LHCN-M2 (cell line): ENCODE measurements around the gene CD2.

DNA sequence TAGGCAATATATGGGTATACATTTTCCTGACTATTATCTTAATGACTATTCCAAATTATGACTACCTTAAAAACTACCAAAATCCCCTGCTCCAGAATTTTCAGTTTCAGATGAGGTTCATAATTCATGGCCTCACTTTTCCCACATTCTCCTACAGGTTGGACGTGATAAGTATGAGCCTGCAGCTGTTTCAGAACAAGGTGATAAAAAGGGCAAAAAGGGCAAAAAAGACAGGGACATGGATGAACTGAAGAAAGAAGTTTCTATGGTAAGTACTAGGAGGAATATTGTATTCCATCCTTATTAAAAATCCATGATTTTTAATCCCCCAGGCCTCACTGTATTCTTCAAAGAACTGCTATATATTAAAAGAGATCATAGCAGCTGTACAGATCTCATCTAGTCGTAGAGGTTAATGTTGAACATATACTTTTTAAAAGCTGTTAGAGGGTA lies 10.8 kb downstream of the ATP1A1 start:
- RAMPAGE, long total RNA, result no peak

GRCh38 chr1:116390495-116391051 lies 17.5 kb downstream of the ATP1A1 start:
- RAMPAGE, long total RNA, result no peak

DNA sequence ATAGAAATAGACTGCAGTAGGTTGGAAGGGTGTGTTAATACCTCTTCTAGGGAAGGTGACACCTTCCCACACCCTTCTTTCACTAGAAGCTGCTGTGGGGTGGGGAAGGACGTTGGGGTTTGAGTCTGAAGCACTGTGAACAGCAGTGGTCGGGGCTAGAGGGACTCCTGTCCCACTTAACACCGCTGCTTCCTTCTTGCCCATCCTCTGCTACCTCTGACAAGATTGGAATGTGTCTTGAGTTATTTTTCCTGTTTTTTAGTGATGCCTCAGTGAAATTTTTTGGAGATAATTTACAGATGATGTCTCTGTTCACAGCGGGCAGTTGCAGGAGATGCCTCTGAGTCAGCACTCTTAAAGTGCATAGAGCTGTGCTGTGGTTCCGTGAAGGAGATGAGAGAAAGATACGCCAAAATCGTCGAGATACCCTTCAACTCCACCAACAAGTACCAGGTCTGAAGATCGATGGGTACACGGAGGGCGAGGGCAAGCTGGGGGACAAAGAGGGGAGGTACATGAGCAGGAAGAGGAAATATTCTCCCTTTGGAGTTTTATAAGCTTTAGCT lies 19.6 kb downstream of the ATP1A1 start:
- RAMPAGE, long total RNA, result no peak

DNA sequence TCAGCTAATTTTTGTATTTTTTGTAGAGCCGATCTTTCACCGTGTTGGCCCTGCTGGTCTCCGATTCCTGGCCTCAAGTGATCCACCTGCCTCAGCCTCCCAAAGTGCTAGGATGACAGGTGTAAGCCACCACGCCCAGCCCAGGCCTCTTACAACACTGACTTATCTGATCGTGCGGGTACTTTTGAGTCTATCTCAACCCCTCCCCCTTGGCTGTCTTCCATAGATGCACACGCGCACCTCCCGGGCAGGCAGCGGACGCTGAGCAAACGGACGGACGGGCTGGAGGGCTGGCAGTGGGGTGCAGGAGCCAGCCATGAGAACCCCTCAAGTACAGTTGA lies 1.1 kb downstream of the CD58 start:
- RAMPAGE, long total RNA, result no peak

- RAMPAGE, long total RNA, result no peak
Observed at GRCh38 chr1:116711431-116711655, 42.9 kb upstream of the CD2 start.

- RAMPAGE, long total RNA, result no peak
Observed at GRCh38 chr1:116754029-116754770, at the start of gene CD2. Gene CD2, plus strand, starts transcription at chr1:116754430.

DNA sequence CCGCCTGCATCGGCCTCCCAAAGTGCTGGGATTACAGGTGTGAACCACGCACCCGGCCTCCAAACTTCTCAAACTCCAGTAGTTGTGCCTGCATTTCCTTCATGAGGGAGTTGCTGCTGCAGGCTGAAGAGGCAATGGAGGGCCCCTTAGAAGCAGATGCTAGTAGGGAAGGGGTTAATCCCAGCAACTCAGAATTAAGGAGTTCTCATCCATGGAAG lies 2.9 kb downstream of the CD2 start:
- RAMPAGE, long total RNA, result no peak

- RAMPAGE, long total RNA, result no peak
Observed at GRCh38 chr1:116763293-116763799, 9.1 kb downstream of the CD2 start.

DNA sequence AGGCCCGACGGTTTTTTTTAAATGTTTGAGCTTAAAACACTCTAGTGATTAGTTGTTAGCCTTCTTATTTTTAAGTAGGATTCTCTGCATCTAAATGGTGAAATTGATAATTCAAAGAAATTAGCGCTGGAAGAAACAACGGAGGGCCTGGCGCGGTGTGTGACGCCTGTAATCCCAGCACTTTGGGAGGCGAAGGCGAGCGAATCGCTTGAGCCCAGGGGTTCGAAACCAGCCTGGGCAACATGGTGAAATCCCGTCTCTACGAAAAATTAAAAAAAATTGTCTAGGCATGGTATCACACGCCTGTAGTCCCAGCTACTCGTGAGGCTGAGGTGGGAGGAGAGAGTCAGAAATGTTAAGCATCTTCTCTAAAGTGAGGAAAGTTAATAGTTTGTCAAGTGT lies 839 bp downstream of the TTF2 start:
- RAMPAGE, long total RNA, result no peak

DNA sequence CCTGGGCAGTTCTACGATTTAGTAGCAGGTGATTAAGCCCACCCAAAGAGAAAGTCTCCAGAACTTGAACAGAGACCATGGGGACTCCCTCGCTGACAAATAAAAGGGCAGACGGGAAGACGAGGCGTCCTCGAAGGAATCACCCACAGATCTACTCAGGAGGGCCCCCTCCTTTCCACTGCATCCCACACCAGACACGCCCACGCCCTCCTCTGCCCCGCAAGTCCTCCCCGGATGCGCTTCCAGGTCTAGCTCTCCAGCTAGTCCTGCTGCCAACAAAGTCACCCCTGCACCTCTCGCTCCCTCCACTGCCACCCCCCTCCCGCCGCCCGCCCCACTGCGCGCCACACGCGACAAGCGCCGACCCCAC lies 328 bp downstream of the TRIM45 start:
- RAMPAGE, long total RNA, result no peak

GRCh38 chr1:117656055-117656931 lies 50.4 kb downstream of the TENT5C start:
- RAMPAGE, long total RNA, result no peak

DNA sequence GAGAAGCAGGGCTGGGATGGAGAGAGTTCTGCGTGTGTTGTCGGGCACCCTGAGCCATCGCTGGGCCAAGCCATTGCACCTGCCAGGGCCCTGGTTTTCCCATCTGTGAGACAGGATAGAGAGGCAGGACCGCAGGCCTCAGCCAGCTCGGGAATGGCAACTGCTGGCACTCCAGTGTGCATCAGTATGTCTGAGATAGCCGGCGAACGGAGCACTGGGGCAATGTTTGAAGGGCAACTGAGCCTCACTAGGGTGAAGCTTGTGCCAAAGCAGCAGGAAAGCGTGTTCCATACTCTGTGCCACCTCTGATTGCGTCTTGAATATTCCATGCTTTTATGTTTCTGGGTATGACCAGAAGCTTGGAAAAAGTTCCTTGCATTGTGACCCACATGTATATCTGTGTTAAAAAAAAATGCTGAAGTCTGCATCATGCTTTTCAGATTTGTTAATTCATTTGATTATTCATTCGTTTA lies 67.0 kb downstream of the TENT5C start:
- RAMPAGE, long total RNA, result no peak

DNA sequence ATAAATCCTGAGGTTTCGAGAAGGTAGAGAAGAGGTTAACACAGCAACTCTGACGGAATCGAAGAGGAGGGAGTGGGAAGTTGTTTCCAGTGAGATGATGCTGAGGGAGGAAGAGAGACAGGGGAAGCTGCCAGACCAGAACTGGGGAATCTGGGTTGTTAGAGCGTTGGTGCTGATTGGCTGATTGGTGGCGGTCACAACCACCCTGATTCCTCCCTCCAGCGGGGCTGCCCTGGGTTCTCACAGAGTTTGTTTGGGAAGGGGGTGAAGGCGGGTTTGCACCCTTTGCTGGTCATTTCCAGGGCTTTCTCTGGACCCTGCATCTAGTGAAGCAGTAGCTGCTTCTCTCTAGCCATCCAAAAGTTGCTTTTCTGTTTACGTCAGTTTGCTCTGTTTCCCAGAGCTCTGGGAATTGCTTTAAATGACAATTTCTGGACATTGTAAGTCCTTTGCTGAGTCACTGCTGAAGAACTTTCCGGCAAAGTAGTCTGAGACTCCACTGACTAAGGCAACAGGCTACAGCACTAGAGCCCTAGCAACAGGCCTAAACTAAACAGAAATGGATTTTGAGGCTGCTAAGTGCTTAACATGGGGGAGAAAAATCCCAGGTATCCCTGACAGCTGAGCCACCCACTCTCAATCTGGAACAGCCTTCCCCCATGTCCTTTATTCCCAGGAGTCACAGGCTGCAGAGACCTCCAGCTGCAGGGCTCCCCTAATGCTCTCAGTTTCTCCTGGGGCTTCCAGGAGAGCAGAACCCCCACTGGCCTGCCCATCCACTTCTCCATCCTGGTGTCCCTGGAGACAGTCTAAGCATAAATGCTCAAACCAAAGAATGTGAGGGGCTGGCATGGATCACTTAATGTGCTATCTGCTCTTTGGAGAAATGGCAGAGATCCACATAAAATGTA lies 90.2 kb downstream of the TENT5C start:
- RAMPAGE, long total RNA, result no peak

GRCh38 chr1:117758786-117759579 lies 153.1 kb downstream of the TENT5C start:
- RAMPAGE, long total RNA, result no peak

DNA sequence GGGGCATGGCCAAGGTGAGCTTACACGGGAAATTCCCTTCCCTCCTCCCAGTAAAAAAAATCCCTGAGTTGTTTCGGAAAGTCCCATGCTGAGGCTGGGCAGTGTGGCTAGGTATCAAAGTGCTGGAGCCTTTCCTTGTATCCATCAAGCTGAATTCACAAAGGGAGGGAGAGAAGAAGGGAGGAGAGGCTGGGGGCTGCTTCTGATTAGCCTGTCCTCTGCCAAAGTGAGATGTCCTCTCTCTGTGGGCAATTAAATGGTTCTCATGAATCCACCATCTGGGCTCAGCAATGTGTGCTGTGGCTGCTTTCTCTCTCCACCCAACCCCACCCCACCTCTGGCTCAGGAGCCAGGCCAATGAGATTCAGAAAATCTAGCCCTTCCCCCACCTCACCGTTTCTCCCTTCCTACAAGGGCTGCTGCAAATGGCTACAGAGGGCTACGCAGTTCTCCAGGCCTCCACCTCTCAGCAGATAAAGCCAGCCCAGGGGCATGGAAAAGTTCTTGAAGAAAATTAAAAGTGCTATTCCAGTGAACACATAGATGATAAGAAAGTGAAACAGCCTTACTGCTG lies 154.6 kb downstream of the TENT5C start:
- RAMPAGE, long total RNA, result no peak

- RAMPAGE, long total RNA, result no peak
Observed at GRCh38 chr1:117821526-117822073, 107.8 kb downstream of the GDAP2 start.

GRCh38 chr1:117828030-117828727 lies 101.2 kb downstream of the GDAP2 start:
- RAMPAGE, long total RNA, result no peak

DNA sequence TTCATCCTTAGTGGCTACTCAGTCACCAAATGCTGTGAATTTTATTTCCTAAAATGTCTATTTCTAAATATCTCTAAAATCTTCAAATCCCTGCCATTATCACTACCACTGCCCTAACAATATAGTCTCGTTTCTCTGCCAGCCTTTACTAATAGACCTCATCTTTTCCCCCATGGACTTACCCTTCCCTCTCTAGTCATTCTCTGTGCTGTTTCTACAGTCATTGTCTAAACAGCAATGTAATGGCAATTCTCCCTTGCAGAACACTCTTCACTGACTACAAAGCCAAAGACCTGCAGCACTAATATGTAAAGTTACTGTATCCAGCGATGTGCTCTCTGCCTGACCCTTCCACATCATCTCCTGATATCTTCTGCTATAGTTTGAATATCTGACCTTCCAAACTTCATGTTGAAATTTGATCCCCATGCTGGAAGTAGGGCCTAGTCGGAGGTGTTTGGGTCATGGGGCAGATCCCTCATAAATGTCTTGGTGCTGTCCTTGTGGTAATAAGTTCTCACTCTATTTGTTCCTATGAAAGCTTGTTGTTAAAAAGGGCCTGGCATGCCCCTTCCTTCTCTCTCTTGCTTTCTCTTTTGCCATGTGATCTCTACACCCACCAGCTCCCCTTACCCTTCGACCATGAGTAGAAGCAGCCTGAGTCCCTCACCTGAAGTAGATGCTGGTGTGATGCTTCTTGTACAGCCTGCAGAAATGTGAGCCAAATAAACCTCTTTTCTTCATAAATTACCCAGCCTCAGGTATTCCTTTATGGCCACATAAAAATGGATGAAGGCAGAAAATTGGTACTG lies 55.4 kb downstream of the GDAP2 start:
- RAMPAGE, long total RNA, result no peak

- RAMPAGE, long total RNA, result no peak
Observed at GRCh38 chr1:117907267-117907652, 22.2 kb downstream of the GDAP2 start.

- RAMPAGE, long total RNA, result no peak
Observed at GRCh38 chr1:117928645-117929129, 734 bp downstream of the GDAP2 start.